Suprapubic skin (tissue), 4 donors: ENCODE measurements around the genes SLC5A2 and AHSP.

DNA sequence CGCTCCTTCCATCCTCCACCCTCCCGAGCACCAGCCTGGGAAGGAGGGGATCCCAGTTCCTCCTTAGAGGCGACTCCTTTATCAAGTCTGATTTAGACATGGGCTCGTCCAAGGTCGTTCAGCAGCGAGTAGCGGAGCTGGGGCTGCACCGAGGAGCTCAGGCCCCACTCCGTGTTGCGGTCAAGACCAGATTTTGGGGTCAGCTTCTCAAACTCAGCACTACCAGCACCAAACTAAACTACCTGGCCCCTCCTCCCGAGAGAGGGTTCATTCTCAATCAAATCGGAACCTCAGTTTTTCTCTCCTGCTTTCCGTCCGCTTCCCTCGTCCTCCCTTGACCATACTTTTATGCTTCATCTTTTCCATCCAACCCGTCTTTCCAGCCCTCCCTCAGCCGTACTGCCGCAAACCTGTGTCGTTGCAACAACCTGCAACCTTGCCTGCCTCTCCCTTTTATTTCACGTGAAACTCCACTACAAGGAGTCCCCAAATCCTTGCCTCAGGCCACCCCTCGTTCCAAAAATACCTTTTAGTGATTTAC, 19.1 kb upstream of the ZNF629 start:
- PRO-cap, result no peak
- RAMPAGE, long total RNA, 4 experiments, result no peak in any of the 4 experiments

GRCh38 chr16:30888749-30889309, 5.0 kb downstream of the BCL7C start:
- PRO-cap, result no peak
- RAMPAGE, long total RNA, 4 experiments, result start-site peak on the minus strand in 1 of 4 experiments, at chr16:30888737-30889280 at its widest, 14 reads per replicate

DNA sequence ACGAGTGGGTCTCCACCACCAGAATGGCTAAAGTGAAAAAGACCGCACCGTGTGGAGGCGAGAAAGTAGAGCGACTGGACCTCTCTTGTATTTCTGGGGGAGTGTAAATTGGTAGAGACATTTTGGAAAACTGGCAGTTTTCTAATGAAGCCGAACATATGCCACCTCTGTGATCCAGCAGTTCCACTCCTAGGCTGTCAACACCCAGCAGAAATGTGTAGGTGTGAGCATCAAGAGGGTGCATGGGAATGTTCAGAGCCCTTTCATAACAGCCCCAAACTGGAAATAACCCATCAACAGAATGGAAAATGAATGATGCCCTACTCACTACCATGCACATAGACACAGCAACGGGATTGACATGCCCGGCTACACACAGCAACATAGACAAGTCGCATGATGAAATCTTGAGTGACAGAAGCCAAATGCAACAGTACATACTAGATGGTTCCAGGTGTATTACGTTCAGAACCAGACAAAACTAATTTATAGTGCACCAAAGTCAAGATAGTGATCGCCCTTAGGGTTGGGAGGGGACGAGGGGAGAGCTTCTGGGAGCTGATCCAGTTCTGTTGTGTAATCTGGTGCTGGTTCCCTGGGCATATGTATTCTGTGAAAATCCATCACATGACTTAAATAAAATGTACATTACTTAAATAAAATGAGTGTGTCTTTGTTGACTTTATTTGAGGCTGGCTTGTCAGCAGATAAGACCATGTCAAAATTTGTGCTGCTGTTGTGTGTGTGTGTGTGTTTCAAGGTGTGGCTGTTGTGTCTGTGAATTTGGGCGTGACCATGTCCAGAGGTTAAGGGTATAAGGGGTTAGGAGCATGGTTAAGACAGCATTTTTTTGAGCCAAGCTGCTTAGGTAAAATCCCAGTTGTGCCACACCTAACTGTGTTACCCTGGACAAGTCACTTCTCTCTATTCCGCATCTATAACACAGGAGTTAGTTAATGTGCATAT, 965 bp upstream of the BCL7C start:
- PRO-cap, result unidirectional peak, plus-strand start at position 682 of the sequence
- RAMPAGE, long total RNA, 4 experiments, result no peak in any of the 4 experiments

DNA sequence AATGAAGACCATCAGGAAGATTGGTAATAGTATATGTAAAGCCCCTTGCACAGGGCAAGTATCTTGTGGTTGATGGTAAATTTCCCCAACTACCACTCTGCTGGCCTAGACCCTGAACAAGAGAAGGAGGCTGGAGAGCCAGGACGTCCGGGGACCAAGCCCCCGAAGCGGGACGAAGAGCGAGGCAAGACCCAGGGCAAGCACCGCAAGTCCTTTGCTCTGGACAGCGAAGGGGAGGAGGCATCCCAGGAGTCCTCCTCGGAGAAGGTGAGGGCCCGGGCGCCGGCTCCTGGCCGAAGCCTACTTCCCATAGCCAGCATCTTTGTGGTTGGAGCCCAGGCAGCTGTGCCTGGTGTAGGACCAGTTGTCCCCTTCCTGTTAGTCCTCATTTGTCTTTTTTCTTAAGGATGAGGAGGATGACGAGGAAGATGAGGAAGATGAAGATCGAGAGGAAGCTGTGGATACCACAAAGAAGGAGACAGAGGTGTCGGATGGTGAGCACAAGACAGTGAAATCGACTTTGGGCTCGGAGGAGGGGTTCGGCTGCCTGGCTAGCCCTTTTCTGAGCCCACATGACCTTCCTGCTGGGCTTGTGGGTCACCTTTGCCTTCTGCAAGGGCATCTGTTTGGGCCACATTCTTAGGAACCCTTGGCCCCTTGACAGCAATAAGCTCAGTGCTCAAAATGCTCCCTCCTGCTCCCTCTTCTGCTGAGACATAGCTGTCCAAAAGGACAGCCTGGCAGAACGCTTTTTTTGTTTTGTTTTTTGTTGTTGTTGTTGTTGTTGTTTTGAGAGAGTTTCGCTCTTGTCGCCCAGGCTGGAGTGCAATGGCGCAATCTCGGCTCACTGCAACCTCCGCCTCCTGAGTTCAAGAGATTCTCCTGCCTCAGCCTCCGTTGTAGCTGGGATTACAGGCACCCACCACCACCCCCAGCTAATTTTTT, 11.9 kb downstream of the SETD1A start:
- PRO-cap, result no peak
- RAMPAGE, long total RNA, 4 experiments, result start-site peak on the plus strand in 2 of 4 experiments, centred at positions 111 to 168 of the sequence, 7 to 13 reads per replicate

DNA sequence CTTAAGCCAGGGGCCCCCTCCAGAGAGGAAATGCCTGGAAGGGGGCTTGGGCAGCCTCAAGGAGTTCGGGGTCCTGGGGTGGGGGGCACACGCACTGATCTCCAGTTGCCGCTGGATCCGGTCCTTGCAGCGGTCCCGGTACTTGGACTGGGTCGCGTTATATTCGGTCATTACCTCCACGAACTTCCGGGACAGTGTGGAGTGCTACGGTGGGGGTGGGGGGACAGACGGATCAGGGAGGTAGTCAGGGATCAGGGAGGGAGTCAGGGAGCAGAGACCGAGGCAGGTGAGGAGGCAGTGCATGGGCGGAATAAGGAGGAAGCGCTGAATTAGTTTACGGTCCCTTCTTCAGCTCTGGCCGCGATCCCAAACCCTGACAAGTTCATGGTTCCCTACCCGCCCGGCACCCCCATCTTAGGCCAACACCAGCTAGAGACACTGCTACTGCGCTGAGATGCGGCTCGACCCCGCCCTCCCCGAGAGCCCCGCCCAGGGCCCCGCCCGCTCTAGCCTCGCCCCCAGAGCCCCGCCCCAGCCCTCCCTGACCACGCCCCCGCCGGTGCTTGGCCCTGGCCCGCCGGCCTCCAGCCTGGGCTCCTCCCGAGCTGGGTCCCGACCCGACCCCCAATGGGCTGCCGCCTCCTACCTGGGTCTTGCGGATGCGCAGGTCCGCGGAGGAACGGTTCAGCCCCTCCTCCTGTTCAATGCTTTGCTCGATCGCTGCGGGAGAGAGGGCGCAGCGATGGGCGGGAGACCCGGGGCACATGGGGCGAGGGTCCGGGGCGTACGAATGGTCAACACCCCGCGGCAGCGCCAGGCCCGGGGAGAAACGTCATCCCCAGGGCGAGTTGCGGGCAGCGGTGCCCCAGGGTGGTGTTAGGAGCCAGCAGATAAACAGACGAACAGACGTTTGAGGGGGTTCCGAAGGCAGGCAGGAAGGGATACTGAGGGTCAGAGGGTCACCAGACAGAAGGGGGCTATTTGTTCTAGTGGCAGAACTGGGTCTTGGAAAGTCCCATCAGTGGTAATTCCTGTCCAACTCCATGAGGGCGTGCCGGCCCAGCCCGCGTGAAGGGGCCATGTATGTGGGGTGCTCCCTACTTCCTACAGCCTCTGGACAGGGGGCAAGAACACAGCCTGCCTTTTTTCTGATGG, 12.2 kb downstream of the HSD3B7 start:
- PRO-cap, result bidirectional peak, plus-strand start at position 548 of the sequence, minus-strand start at position 427 of the sequence
- RAMPAGE, long total RNA, 4 experiments, result no peak in any of the 4 experiments

DNA sequence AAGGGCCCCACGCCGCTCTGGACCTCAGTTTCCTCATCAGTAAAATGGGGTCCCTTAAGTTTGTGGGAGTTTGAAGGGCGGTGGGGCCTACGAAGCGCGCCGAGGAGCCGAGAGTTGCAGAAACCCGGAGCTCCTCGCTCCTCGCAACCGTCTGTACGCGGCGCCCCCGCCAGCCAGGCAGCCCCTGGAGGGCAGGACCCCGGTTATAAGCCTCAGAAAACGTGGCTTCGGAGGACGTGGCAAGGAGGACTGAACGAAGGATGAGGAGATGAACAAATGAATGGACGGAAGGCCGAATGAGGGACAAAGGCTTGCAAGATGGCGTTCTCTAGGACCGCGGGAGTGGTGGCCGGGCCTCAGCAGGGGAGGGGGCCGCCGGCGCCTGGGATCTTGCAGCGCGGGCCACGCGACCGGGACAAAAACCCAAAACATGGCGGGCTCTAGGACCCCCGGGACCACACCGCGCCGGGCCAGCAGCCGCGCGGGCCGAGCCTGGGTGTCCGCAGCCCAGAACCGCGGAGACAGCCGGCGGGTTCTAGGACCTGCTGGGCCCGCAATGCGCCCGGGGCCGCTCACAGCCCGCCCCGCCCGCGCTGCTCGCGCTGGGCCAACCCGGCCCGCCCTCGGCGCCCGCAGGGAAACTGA, 973 bp downstream of the ZNF668 start:
- PRO-cap, result no peak
- RAMPAGE, long total RNA, 4 experiments, result no peak in any of the 4 experiments

- PRO-cap, result no peak
- RAMPAGE, long total RNA, 4 experiments, result no peak in any of the 4 experiments
Measured at GRCh38 chr16:31094025-31094293, 638 bp downstream of the VKORC1 start.

DNA sequence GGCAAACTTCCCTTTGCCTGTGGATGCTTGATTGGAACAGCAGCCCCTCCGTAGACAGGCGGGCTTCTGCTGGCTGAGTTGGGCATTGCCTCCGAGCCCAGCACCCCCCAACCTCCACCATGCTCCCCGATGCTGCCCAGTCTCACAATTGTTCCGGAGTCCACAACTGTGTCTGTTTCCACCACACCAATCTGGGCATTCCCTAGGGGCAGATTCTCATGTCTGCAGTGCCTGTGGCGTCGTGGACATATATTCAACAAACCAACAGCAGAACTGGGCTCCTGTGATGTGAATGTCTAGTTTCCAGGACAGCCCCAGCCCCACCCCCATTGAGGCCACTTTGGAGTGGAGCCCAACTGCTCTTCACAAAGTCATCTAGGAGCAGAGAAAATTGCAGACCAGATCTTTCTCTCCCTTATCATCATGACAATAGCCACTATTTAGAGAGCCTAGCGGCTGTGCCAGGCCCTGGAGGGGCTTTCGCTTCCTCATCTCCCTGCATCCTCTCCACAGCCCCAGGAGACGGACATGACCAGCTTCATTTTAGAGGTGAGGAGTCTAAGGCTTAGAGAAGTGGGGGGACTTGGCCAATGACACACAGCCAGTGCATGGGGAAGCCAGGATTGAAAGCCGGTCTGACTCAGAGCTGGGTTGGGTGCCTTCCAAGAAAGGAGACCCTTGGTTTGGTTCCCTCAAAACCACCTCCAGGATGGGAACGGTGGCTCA, 1.5 kb downstream of the PRSS8 start:
- PRO-cap, result no peak
- RAMPAGE, long total RNA, 4 experiments, result no peak in any of the 4 experiments

- PRO-cap, result no peak
- RAMPAGE, long total RNA, 4 experiments, result no peak in any of the 4 experiments
Measured at GRCh38 chr16:31178812-31179188, 1.1 kb upstream of the FUS start.

- PRO-cap, result no peak
- RAMPAGE, long total RNA, 4 experiments, result no peak in any of the 4 experiments
Measured at GRCh38 chr16:31196719-31197496, 5.7 kb downstream of the PYCARD start.

- PRO-cap, result no peak
- RAMPAGE, long total RNA, 4 experiments, result no peak in any of the 4 experiments
Measured at GRCh38 chr16:31344706-31345202, 10.2 kb upstream of the ITGAX start.

DNA sequence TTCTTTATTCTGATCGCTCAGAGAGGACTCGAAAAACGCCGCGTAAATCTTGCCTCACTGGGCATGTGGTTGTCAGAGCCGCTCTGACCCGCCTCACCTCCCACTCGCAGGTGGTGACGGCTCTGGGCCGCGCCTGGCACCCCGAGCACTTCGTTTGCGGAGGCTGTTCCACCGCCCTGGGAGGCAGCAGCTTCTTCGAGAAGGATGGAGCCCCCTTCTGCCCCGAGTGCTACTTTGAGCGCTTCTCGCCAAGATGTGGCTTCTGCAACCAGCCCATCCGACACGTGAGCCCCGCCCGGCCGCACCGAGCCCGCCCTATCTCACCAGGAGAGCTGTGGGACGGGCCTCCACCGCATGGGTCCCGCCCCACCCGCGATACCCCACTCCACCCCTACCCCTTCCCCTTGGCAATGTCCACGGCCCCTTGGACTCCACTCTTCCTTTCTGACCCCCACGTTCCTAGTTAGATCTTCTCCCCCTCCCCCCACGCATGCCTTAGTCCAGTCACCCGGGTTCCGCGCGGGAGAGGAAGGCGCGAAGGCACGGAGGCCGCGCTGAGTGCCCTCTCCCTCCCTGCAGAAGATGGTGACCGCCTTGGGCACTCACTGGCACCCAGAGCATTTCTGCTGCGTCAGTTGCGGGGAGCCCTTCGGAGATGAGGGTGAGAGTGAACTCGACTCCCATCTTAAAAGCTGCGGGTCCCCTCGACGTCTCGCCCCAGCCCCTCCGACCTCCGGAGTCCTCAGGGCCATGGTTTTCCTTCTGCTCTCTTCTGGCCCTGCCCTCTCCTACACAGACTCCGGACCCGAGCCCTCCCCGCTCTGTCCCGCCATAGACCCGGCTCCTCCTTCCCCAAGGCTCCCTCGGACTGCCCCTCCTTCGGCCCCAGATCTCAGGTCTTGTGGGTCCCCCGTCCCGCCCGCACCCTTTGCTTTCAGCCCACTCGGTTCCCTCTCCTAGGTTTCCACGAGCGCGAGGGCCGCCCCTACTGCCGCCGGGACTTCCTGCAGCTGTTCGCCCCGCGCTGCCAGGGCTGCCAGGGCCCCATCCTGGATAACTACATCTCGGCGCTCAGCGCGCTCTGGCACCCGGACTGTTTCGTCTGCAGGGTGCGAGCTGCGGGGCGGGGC, 4.3 kb downstream of the TGFB1I1 start:
- PRO-cap, result unidirectional peak, plus-strand start at position 634 of the sequence; bidirectional peak, plus-strand start outside the sequence, minus-strand start at position 1,083 of the sequence
- RAMPAGE, long total RNA, 4 experiments, result no peak in any of the 4 experiments

DNA sequence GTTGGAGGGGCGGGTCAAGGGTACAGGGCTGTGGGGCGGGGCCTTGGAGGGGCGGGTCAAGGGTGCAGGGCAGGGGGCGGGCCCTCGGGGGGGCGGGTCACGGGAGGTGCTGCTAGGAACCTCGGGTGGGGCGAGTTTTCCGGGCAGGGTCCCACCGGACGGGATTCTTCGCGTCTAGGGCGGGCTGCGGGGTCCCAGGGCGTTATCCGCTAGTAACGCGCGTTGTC, 5.0 kb downstream of the TGFB1I1 start:
- PRO-cap, result bidirectional peak, plus-strand start at position 100 of the sequence, minus-strand start outside the sequence
- RAMPAGE, long total RNA, 4 experiments, result no peak in any of the 4 experiments

- PRO-cap, result no peak
- RAMPAGE, long total RNA, 4 experiments, result no peak in any of the 4 experiments
Measured at GRCh38 chr16:31482891-31483194, at the start of gene SLC5A2. TSS of gene SLC5A2 (plus strand) at chr16:31483123.

DNA sequence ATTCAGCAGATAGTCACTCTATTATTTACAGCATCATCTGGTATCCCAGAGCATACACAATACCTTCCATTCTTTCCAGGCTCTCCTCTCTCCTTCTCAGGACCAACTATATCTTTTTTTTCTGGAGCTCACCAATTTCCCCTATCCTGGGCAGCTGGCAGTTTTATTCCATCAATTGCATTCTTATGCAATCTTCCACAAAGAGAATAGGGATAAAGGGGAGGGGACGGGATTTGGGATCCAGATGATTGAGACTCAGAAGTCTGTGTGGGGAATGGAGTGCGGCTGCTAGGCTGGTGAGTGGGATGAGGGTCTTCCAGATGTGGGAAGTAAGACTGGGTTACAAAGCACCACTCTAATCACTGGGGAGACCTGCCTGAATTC, 918 bp downstream of the RUSF1 start:
- PRO-cap, result no peak
- RAMPAGE, long total RNA, 4 experiments, result no peak in any of the 4 experiments

DNA sequence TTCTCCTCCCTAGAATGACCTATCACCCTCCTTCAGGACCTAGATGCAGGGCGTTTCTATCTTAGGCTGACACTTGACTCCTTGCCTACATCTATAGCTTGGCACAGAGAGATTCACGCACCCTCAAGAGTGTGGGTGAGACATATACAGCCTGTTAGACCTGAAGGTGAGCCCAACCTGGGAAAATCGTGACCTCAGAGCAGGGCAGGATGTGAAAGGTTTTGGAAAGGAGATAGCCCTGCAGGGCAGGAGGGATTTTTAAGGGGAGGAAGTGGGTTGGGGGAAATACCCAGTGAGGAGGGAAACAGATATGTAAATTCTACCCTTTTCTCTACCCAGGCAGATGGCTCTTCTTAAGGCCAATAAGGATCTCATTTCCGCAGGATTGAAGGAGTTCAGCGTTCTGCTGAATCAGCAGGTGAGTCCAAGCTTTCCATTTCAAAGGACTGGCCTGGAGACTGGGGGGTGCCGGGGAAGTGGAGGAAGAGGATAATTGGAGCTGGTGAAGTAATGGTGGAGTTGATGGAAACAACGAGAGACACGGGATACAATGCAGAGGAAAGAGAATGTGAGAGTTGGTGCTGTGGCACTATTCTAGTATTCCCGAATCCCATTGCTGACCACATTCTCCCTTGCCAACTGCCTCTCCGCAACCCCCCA, at the start of gene AHSP:
TSS of gene AHSP (plus strand) at position 104 of the 660 bp plus-strand sequence.
- PRO-cap, result no peak
- RAMPAGE, long total RNA, 4 experiments, result no peak in any of the 4 experiments

DNA sequence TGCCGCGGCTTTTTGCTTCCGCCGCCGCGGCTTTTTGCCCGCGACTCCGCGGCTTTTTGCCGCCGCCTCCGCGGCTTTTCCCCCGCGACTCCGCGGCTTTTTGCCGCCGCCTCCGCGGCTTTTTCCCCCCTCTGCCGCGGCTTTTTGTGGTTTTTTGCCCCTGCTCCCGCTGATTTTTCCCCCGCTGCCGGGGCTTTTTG, 590.6 kb downstream of the TP53TG3F start:
- PRO-cap, result no peak
- RAMPAGE, long total RNA, 4 experiments, result no peak in any of the 4 experiments

DNA sequence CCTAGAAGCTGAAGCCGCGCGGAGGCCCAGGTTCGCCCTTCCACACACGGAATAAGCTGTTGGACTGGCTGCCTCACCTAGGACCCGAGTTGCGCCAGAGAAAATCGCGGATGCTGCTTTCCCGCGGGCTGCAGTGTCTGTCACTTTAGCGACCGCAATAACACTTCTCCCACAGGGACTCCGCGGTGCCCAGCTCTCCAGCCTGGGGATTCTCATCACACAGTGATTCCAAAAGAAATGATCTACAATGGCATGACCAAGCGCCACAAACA, 1737.0 kb downstream of the TP53TG3F start:
- PRO-cap, result no peak
- RAMPAGE, long total RNA, 4 experiments, result no peak in any of the 4 experiments

- PRO-cap, result no peak
- RAMPAGE, long total RNA, 4 experiments, result no peak in any of the 4 experiments
Measured at GRCh38 chr16:35207423-35207715, 1748.0 kb downstream of the TP53TG3F start.

DNA sequence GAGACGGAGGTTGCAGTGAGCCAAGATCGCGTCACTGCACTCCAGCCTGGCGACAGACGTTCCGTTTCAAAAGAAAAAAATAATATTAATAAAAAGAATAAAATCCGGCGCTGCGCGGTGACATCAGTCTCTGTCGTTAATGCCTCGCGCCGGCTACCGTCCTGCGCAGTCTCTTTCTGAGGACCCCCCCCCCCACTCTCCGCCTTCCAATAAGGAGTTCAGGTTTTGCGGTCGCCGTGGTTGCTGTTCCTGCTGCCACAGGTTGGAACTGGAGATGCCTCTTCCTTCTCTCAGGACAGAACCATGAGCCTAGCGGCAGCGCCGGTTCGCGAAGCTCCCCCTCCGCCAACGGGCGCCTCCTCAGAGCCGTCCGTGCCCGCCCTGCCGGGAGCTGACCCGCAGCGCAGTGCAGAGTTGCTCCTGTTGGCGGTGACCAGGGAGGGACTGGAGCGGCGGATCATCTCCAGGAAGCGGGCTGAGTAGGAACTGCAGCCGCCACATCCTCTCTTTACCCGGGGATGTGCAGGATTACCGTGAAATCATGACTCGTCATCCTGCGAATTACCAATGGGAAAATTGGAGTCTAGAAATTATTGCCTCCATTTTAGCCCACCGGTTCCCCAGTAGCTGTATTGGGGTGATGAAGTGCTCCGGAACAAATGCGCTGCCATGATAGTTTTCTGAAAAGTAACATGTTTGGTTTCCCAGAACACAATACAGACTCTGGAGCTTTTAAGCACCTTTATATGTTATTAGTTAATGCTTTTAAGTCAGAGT, 2093.5 kb downstream of the TP53TG3F start:
- PRO-cap, result no peak
- RAMPAGE, long total RNA, 4 experiments, result no peak in any of the 4 experiments